ENCODE data around the genes BCAS2 and VANGL1.

- RRBS = no CpG with 5 or more reads among the region's 3 CpGs
Observed at GRCh38 chr1:114420207-114420986, 90.6 kb downstream of the TRIM33 start.

DNA sequence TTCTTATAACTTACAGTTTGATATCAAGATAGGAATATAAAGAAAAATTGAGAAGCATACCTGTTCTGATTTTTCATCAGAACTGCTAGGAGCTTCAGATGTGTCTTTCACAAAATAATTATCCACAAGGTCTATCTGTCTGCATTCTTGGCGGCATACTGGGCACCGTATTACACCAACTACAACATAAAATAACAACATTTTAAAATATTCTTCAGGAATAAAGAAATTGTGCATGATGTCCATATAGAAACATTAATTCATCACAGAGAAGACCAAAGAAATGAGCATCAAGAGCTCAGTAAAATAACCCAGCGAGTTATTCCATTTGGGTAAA, 46.8 kb downstream of the TRIM33 start:
- RRBS = no CpG with 5 or more reads among the region's 3 CpGs

DNA sequence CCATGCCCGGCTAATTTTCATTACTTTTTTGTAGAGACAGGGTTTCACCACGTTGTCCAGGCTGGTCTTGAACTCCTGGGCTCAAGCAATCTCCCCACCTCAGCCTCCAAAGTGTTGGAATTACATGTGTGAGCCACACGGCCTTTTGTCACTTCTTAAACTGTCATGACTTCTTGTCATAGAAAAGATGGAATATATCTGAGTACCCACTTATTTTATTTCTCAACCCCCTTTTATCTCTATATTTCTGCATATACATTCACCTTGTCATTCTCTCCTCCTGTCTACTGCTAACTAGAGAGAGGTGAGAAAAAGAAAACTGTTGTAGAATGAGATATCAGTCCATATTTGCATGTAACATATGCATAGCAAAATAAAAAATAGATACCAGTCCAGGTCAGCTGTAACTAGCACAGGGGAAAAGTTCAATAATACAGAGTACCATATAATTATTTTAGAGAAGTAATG, 9.9 kb downstream of the BCAS2 start:
- RRBS = no CpG with 5 or more reads among the region's 3 CpGs

DNA sequence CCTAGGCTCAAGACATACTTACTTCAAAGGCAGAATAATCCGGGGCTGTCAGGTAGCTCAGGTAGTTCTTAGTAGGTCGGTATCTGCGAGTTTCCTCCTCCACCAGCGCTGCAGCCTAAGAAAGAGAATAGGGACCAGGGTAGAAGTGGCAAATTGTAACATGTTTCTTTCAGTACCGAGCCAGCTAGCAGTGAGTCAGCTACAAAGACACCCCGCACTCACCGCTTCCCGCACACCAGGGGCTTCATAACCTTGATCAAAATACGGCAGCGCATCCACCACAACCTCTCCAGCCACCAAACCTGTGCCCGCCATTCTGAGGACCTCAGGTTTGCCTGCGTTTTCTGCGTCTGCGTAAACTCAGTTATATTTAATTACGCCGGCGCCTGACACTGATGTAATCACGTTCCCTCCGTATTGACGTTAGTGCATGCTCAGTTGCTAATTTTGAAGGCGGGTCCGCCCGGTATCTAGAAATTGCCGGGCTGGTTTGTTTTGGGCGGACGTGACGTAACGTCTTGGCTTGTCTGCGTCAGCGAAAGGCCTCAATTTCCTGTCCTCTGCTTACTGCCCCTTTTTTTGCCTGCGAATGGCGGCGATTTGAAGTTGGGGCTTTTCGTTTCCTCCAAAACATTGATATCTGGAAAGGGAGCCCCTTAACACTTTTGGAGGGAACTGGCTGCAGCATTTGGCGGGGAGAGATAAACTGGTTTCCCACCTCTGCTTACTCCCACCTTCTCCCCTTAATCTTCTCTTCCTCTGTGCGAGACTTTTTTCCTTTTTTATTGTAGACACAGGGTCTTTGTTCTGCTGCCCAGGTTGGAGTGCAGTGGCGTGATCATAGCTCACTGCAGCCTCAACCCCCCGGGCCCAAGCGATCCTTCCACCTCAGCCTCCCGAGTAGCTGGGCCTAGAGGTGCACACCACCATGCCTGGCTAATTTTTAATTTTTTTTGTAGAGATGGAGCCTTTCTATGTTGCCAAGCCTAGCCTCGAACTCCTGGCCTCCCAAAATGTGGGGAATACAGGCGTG, at the start of gene BCAS2:
BCAS2 (minus strand) TSS at position 339 of the 1,033 bp plus-strand sequence.
- RRBS = under 1% methylated on average over 7 of the region's 42 CpGs

- RRBS = no CpG with 5 or more reads among the region's 2 CpGs
Observed at GRCh38 chr1:114588225-114588767, 6.9 kb upstream of the BCAS2 start.

DNA sequence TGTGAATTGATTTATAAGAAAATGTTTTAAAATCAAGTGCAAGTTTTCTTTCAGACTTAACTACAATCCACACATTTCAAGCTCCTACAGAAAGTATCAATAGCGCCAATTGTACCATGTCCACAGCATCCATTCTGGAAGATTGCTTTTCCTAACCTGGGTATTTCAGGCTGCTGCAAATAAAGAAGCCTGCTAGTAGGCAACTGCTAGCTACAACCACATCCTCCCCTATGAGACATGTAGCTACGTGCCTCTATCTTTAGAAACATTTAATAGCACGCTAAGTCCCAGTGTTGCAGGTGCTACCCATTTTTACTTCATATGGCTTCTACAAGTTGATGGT, 7.3 kb upstream of the AMPD1 start:
- RRBS = no CpG with 5 or more reads among the region's 3 CpGs

GRCh38 chr1:114758459-114758829, 660 bp upstream of the CSDE1 start:
- RRBS = no CpG with 5 or more reads among the region's 2 CpGs

DNA sequence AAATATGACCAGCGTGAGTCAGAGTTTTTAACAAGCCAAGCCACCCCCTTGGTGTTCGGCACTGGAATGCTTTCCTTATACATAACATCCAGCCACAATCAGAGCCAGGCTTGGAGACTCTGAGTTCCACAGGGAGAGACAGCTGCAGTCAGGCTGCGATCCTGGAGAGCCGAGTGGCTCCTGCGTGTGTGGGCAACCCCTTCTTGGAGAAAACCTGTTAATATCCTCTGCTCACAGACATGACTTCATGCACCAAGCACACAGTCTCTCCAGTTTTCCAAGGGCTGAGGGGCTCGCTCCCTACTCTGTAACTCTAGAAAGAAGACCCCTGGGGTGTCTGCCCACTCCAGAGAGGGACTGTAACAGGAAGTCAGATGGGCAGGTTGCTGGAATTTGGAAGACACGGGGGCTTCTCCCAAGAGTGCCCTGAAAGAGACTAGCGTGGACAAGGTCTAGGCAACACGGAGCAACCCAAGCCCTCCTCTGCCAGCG, 21.7 kb downstream of the TSPAN2 start:
- RRBS = no CpG with 5 or more reads among the region's 10 CpGs

GRCh38 chr1:115073282-115074132, 15.8 kb downstream of the TSPAN2 start:
- RRBS = no CpG with 5 or more reads among the region's 10 CpGs

GRCh38 chr1:115340950-115341465, 3.0 kb upstream of the NGF start:
- RRBS = no CpG with 5 or more reads among the region's 4 CpGs

- RRBS = no CpG with 5 or more reads among the region's 9 CpGs
Observed at GRCh38 chr1:115431981-115432561, 94.0 kb upstream of the NGF start.

DNA sequence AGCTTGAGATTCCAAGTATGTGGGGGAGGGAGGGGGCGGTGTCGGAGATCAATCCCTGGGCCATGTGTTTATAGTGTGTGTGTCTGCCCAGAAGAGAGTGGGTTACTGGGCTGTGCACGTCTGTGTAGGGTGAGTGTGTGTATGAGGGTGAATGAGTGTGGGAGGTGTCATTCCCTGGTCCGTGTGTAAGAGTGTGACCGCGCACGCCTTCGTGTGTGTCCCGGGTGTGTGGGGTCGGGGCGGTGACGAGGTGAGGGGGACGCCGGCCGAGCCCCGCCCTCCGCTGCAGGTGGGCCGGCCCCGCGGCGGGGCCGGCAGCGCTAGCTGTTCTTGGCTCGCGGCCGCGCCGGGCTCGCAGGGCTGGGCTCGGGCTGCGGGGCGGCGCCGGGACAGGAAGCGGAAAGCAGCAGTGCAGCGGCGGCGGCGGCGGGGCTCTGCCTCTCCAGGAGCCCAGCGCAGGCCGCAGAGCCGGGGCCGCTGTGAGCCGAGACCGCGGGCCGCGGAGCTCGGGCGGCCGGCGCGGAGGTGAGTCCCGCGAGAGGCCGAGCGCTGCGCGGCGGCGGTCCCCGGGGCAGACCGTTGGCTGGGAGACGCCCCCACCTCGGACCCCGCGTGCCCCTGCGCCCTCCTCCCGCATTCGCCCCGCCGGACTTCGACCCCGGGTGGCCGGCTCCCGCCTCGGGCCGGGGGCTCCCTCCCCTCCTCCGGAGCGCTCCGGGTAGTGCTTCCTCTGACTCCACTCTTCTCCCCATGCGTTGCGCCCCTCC, at the start of gene VANGL1:
VANGL1 (plus strand) TSS at position 409 of the 767 bp plus-strand sequence.
- RRBS = 1% methylated on average over 52 of the region's 84 CpGs

GRCh38 chr1:115753914-115754459, 14.5 kb downstream of the CASQ2 start:
- RRBS = no CpG with 5 or more reads among the region's 11 CpGs

DNA sequence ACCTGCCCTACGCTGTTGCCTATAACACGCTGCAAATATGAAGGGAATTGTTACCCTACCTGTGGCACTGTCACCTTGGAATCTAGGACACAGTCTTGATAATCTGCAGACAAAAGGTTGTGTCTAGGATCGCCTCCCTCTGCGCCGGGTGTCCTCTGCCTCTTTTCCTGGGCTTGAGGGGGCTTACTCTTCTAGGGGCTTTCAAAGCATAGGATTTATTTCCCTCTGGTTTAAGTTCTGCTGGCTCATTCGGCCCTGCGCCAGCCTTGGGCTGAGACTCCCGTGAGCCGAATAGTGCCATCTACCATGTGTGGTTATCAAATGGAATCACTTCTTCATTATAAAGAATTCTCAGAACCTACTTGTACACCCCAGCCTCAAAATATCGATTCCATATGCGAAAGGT, 728 bp downstream of the SLC22A15 start:
- RRBS = no CpG with 5 or more reads among the region's 11 CpGs

DNA sequence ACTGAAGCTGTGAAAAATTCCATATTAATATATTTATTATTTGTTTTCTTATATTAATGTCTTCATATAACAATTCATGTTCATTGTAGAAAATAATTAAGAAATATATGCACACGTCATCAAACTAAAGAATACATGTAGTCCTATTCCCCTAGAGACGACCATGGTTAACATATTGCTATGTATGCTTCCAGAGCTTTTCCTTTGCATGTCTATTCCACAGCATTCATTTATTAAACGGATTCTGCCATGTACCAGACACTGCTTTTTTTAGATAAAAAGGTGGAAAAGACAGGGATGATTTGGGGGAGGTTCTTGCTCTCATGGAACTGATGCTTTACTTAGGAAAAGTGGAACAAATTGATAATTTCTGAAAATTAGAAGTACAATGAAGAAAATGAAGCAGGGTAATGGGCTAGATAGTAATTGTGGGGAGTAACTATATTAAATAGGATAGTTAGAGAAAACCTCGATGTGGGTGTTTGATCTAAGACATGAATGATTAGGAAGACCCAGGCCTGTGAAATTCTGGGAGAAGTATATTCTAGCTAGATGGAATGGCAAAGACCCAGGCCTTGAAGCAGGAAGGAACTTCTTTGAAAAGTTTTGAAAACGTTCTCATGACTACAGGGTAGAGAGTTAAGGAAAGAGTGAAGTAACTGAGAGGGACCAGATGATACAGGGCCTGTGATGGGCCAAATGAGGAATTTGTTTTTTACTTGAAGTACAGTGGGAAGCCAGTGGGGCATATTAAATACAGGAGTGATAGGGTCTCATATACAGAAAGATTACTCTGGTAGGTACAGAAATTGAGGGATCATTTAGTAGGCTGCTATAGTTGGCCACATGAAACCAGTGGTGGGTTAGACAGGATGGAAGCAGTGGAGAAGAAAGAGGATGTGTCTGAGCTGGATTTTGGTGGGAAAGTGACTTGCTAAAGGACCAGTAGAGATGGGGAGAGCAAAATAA, 47.3 kb downstream of the SLC22A15 start:
- RRBS = no CpG with 5 or more reads among the region's 5 CpGs

DNA sequence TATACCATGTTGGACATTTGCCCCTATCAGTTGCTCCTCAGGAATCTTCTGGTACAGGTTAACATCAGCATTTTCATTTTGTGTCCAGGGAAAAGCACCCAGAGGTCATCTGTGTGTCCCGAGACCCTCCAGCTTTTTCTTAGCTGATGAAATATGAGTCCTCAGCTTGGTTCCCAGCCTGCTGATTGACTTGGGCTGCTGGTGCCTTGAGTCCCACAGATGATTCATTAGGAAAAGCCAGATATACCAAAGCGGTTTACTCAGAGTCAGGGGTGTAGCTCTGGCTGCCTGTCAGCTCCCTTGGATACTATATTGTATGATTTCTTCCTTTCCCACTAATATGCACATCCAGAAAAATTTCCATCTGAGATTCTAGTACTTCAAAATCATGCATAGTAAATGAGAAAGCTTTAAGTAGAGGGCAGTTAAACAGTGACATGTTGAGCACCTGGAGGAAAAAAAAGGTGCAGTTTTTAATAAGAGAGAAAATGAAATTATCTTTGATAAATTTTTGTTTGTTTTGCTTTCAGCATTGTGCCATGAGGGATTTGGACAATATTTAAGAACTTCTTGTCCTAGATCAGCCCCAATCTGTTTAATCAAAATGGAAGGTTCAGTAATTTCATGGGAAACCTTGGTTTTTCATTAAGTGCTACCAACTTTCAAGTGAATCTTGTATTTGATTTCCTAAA, 43.5 kb upstream of the MAB21L3 start:
- RRBS = no CpG with 5 or more reads among the region's 2 CpGs

- RRBS = no CpG with 5 or more reads among the region's 9 CpGs
Observed at GRCh38 chr1:116330041-116331357, 42.5 kb upstream of the ATP1A1 start.

DNA sequence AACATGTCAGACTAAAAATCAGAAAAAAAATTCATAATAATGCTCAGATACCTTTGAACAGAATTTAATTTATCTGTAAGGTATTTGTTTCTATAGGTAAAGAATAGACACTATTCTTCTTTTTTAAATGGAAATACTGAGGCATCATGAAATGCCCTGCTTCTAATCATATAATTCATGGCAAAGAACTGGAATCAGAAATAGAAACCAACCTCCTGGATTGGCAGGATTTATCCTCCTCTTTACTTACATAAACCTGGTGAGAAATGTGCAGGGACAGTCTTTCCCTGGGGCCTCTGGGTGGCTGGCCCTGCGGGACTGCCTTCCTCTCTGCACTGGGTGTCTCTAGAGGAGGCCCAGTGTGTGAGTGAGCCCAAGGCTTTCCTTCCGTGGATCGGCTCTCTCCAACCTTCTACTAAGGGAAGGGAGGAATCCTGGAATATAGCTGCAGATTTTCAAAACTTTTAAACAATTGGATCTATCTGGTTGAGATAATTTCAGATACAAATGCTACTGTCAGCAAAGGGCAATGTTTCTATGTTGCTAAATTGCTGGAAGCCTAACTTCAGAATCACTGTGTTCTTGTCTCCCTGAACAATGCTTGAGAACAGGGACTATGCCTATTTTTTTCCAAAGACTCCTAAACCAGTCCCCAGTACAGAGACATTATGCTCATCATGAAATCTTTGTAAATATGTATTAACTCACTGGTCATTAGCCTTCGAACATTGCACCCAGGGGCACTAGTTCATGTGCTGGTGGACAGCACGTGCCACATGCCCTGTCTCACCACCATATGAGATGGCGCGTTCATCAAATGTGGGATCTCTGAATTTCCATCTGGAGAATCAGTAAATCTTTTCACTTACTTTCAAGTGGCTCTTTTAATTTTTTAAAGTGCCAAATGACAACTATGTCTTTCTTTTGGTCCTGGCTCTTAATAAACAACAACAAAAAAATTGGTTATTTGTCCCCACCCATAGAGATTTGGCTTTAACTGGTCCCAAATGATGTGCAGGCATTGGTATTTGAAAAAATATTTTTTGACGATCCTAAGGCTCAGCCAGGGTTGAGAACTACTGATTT, 11.2 kb upstream of the ATP1A1 start:
- RRBS = no CpG with 5 or more reads among the region's 8 CpGs

DNA sequence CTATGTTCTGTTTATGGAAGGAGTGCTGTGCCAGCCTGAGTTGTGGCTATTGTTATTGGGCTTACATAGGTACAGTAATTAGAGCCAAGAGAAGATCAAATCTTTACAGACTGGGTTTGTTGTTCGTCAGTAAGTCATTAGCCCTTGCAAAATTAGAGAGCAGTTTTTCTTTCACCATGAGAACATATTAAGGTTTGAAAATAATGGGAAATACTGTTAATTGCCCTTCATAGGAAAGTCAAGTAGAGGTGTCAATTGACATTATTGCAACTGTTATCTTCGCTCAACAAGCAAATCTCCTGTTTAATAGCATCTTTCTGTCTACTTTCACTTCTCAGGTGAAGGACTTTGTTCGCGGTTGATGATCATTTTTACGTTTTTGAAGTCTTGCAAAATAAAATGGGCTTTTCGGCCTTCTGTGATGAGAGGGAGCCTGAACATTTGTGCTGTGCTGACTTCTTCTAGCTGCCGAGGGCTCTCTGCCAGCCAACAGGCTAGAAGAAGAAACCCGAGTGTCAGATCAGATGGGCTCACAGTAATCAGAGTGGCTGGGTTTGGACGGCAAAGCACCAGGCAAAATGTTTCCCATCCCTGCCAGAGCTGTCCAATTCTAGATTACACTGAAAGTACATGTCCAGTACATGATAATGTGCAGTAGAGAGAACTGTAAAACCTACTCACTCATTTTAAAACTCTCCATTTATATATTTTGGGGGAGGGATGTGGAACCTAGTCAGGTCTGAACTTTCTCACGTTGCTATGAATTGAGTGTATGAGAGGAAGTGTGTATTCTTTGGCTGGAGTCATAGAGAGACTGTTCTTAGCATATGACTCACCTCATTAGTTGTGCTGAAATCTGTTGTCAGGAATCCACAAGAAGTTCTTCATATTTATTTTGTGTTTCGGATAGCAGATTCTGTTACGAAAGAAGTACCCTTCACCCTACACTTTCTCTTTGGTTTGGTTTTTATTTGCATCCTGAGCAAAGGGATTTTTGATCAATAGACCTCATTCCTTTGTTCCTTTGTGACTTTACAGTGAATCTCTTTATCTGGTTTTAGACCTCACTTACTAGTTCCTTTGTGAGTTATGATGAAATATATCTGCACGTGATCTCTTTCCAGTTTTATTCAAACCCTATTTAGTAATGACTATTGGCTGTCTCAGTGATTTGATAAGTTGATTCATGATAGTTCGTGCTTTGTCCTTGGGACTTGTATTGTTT, 4.6 kb downstream of the ATP1A1 start:
- RRBS = no CpG with 5 or more reads among the region's 14 CpGs